Mammary microvascular endothelial cell (primary cell): ENCODE measurements around a stretch of chr5.

DNA sequence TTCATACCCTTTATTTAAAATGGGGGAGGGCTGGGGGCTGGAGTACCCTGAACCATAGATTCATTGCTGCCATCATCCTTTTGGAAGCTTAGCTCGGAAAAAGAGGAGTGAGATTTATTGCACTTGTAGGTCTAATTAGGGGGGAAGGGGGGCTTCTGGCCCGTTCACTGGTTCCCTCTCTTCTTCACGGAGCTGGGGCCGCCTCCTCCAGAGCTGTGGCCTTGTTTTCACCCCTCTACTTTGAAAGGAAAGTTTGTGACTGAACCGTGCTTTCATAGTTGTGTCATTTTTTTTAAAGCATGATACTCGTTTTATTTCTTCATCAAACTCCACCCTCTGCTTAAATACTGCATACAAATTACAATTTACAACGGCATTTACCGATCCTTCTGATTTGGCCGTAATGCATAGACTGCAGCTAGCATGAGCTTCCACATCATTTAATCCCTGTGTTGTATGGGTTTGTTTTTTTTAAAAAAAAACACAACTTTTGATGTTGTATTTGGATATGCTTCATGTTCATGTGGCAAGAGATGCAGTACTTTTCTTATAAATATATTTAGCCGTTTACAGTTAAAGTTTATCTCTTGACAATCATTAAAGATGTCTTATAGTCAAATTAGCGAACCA, 3.0 kb downstream of the NR2F1 start:
- RAMPAGE, long total RNA = no peak

GRCh38 chr5:93589690-93590368, 6.8 kb downstream of the NR2F1 start:
- RAMPAGE, long total RNA = no peak

DNA sequence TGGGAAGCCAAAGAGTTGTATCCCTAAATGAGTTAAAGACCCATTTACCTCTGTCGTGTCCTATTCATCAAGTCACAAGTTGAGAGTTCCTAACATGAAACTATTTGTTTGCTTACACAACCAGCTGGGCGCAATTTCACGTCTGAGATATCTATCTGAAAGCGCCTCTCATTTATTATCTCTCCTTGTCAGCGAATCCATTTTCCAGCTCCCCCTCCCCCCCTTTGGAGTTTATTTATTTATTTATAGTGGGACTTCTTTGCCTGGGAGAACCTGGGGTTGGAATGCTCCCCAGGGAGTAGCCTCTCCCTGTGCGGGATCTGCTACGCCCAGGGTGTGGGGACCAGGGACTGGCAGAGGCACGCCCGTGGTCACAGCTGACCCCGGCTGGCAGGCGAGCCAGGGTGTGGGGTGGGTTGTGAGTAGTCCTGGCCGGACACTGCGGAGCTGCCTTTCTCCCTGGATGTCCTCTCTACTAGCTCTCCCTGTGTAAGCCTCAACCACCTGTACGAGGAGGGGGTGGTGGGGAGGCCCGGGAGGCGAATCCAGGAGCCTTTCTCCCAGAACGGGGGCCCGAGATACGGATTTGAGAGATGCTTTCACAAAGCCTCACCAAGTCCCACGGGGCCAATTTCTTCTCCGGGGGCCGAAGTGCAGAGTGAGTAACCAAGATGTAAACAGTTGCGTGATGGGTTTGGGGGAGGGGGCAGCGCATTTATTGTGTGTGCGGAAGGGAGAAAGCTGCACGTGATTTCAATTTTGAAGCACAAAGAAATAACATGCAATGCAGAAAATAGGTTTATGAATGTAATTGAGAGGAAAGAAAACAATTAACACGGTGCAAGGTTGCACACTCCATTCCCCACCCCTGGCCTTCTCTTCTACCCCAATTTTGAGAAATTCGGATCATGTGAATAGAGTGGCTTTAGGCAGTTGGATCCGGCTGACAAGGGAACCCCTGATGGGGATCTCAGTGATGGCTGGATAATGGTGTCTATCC, 15.5 kb downstream of the NR2F1 start:
- RAMPAGE, long total RNA = no peak

GRCh38 chr5:93603694-93604736, 21.0 kb downstream of the NR2F1 start:
- RAMPAGE, long total RNA = no peak

DNA sequence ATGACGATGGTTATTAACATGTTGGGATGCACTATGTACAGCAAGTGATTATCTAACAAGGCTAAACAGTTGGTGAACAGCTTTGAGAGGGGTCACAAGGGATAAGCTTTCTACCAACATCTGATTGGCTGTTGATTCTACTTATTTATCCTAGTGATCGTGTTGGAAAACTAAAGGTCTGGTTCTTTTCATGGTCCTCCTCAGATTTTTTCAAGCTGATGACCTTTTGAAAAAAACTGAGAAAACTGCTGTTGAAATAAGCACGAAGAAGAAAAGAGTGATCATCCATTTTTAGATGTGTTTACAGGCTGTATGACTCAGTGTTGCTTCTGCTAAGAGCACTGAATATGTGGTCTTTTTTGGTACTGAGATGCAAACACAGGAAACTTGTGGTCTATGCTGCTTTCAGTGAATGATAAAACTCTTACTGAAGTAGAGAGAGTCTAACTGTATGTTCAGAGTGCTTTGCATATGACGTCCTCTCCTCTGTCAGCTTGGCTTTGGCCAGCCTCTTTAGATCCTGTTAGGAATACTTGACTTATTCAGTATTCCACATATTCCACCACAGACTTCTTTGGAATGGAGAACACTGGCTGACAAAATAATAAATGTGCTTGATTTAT, 174.8 kb downstream of the SLF1 start:
- RAMPAGE, long total RNA = no peak

DNA sequence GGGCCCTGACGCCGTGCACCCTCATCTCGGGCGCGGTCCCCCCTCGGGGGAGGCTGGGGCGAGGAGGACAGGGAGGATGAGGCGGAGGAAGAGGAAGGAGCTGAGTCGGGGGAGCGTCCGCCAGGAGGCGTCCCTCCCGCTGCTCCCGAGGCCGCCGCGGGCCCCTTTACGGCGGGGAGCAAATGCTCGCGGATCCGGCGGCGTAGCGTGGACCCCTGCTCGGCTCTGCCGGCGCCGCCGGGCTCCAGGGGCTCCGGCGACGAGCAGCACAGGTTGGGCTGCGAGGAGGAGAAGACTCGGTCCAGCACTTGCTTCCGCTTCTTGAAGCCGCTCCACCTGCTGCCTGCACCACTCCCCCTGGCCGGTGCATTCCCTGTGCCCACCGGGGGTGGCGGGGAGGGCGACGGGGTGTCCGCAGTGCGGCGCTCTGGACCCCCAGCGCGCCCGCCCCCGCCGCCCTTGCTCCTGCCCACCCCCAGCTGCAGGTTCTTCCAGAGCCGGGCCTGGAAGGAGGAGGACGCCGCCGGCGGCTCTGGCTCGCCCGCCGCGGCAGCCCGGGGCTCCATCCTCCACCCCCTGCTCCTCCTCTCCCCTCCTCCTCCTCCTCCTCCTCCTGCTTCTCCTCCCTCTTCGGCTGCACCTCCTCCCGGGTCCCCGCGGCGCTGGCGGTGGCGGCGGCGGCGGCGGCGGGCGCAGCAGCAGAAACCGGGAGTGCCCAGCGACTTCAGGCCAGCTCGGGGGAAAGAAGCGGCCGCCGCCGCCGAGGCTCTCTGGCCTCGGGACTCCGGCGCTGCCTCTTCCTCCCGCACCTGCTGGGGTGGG, 673 bp downstream of the MCTP1 start:
- RAMPAGE, long total RNA = no peak

DNA sequence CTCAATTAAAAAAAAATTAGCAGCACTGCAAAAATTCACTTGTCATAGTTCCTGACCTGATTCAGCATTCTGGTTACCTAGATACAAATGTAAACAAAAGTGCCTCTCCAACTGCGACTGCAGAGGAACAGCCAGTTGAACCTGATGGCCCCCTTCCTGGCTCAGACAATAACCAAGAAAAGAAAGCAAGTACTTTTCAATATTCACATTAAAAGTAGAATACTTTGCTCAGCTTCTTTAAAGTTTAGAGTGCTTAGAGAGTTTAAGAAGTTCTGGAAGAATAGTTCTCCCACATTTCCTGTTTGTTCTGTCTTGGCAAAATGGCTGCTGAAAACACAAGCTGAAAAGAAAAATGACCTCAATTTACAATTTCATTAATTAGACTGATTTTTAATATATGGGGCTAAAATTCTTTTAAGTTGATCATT, 1.6 kb downstream of the FAM81B start:
- RAMPAGE, long total RNA = no peak

- RAMPAGE, long total RNA = no peak
Measured at GRCh38 chr5:95760120-95761130, 29.3 kb downstream of the RHOBTB3 start.

- RAMPAGE, long total RNA = no peak
Measured at GRCh38 chr5:95815789-95816118, 6.8 kb downstream of the GLRX start.

- RAMPAGE, long total RNA = no peak
Measured at GRCh38 chr5:95824582-95824741, 1.9 kb upstream of the GLRX start.

- RAMPAGE, long total RNA = no peak
Measured at GRCh38 chr5:95837908-95838552, 15.5 kb upstream of the GLRX start.

- RAMPAGE, long total RNA = no peak
Measured at GRCh38 chr5:95841739-95842379, 19.3 kb upstream of the GLRX start.

- RAMPAGE, long total RNA = no peak
Measured at GRCh38 chr5:95845257-95845896, 22.9 kb upstream of the GLRX start.

DNA sequence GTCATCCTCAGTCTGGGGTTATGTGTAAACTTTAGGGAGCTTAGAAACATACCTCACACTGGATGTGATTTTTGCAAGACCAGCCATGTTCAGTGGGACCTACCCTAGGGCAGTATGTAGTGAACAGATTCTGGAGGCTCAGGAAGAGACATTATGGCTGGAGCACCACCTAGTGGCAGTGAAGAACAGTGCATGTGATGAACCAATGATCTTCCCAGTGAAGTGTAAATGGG, 24.4 kb upstream of the GLRX start:
- RAMPAGE, long total RNA = no peak

DNA sequence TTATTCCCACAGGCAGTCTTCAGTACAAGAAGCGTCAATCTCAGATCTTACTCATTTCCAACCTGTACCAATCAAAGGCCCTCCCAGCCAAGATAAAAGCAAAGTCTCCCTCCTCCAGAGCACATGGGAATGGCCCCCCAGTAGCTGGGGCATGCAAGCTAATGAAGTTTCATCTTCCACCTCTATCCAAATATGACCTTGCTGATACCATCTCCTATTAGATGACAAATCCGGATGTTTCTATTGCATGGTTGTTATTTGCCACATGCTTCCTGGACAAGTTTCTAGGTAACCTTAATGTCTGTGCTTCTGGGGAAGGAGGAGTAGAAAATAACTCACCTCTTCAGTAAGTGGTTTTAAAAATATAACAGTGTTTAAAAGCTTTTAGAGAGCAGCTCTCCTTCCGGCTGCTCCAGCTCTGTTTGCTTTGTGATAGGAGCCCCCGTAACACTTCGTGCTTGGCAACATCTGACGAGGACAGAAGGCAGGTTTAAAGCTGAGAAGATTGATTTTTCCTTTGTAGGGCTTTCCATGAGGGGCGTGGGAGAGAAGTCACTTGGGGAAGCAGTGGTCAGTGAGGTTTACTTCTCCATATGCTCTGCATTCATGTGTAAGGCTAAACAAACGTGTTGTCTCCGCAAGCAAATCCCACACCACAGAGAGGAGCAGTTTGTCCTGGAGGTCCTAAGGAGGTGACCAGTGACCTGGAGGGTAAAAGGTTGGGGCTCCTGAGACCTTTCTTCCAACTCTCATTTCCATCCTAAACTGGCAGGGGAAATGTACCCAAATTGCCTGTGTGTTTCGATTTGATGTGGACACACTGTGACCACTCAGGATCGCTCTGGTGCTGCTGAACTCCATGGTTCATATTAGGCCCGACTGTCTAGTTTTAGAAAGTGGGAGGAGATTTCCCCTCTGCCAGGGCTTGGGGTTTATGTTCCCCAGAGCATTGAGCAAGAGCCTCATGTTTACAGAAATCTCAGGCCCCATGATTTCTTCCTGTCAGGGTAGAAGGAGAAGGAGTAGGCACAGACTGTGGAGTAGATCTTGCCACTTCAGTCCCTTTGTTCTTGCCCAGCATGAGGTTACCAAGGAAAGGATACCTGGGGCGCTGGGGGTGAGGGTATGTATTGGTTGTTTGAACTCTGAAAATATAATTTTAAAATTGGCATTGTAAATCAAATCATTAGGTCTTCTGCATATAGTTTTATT, 40.5 kb upstream of the GLRX start:
- RAMPAGE, long total RNA = no peak

DNA sequence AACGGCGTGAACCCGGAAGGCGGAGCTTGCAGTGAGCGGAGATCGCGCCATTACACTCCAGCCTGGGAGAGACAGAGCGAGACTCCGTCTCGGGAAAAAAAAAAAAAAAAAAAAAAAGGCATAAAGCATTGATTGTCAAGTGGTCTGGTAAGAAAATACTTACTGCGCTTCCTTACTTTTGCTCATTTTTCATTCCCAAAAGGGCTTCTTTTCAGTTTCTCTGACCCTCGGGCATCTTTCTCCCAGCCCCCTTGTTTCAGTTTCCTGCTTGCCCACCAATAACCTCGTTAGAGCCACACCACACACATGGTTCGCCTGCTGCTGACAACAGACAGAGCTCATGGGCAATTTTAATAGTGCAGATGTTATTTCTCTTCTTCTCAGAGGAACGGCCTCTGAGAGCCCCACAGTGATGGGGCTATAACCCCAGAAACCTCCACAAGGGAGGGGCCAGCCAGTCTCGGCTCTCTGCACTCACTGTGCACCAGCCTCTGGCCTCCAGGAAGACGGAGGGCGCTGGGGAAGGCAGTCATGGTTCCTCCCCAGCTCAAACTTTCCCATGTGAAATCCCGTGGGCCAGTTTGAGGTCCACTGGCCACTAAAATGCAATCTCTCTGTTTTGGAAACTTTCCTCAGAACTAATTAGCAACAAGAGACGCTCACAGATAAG, 55.6 kb upstream of the GLRX start:
- RAMPAGE, long total RNA = no peak

- RAMPAGE, long total RNA = no peak
Measured at GRCh38 chr5:95900859-95901151, 60.8 kb downstream of the ELL2 start.

DNA sequence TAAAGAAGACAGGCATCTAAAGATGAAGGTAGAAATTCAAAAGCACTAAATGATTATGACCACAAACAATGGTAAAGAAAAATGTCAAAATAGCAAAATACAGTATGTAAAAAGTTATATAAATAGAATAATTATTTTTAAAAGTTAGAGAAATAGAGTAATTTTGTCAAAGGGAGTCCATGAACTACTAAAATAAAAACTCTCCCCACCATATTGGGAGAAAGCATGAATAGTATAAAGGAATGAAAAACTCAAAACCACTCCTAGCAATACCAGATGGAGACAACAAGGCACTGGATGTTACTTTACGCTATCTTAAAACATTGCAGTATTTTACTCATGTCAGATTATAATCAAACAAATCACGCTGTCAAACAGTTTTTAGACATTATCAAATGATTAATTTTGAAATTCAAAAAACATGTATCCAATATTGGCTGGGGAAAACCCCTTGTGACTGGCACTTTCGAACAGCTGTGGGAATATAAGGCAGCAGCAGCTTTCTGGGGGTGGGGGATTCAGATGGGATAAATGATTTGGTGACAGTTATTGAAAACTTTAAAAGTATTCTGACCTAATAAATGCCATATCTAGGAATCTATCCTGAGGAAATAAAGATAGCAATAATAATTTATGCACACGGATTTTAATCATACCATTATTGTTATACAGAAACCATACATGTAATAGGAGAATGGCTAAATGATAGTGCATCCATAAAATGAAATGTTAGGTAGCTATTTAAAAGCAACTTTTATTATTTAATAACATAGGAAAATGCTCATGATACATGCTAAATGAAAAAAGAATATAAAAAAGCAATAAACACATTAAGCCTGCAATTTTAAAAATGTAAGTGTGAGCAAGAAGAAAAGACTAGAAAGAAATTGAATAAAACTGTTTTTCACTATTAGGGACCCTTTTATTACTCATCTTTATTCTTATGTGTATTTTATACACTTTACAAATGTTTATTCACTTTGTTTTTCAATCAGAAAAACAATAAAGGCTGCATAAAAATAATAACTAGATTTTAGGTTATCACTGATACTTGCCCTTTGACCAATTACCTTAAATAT, 28.6 kb downstream of the ELL2 start:
- RAMPAGE, long total RNA = no peak

- RAMPAGE, long total RNA = no peak
Measured at GRCh38 chr5:95936760-95937401, 24.8 kb downstream of the ELL2 start.

- RAMPAGE, long total RNA = no peak
Measured at GRCh38 chr5:95958297-95958756, 3.3 kb downstream of the ELL2 start.